ENCODE measurements around the genes CTTNBP2 and TAS2R16.

DNA sequence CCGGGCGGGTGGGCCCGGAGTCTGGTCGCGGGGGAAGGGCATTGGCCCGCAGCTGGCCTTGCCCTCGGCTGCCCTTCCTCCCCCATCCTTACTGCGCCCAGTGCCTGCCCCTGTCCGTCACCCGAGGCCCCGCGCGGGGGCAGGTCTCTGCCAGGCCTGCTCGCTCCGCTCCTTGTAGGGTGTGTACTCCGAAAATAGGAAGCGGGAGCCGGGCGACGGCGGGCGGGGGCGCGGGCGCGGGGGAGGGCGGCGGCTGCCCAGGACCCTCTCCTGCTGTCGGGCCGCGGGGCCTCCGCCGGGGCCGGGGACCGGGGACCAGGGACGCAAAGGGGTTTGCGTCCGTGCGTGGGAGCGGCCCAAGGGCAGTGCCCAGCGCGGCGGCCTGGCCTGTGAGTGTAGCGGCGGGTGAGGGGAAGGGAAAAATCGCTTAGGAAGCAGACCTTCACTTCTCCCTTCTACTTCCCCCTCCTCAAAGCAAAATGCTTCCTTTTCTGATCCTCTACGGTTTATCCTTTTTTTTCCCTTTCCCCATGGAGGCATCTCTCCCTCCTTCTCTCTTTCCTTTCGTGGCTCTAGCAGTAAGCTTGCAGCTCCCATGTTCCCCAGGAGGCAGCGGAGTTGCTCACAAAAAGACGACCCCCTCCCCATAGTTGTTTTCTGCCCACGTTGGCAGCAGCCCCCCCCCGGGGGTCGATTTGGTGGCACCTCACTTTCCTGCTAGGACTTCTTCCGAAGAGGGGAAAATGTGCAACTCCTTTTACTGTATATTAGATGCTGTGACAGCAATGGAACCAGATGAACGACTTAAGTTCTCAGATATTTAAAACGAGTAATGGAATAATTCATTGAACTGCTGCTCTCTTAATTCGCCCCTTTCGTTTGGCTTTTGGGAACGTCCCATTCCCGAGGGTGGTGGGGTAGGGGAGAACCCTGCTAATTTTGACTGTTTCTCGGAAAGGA lies 592 bp downstream of the CAPZA2 start:
- PRO-cap, result bidirectional peak, plus-strand start at position 197 of the sequence, minus-strand start at position 149 of the sequence; bidirectional peak, plus-strand start at position 326 of the sequence, minus-strand start at position 369 of the sequence
CAGE:
- cytosol, long polyA minus RNA, result no peak
- cytosol, long polyA plus RNA, result no peak
- long polyA plus RNA, result no peak
- nucleus, long polyA minus RNA, result start-site peak on the plus strand centred at position 678 of the sequence, 126 bp wide, 418 reads
- nucleus, long polyA plus RNA, result no peak

- PRO-cap, result no peak
CAGE:
- cytosol, long polyA minus RNA, result no peak
- cytosol, long polyA plus RNA, result no peak
- long polyA plus RNA, result no peak
- nucleus, long polyA minus RNA, result no peak
- nucleus, long polyA plus RNA, result no peak
Observed at GRCh38 chr7:116971913-116972319, 18.6 kb downstream of the ST7 start.

DNA sequence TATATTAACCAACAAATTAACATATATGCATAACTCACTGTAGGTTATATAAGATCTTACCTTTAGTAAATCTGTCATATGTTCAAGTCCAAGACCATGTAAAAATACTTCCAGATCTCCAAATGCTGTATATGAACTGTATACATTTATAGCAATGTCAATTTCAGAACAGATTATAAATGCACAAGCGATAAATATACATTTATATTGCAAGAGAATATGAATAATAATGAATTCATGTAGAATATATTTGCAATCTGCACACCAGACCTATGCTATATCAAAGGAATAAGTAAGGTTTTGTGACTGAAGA lies 45.3 kb downstream of the ASZ1 start:
- PRO-cap, result no peak
CAGE:
- cytosol, long polyA minus RNA, result no peak
- cytosol, long polyA plus RNA, result no peak
- long polyA plus RNA, result no peak
- nucleus, long polyA minus RNA, result no peak
- nucleus, long polyA plus RNA, result no peak

DNA sequence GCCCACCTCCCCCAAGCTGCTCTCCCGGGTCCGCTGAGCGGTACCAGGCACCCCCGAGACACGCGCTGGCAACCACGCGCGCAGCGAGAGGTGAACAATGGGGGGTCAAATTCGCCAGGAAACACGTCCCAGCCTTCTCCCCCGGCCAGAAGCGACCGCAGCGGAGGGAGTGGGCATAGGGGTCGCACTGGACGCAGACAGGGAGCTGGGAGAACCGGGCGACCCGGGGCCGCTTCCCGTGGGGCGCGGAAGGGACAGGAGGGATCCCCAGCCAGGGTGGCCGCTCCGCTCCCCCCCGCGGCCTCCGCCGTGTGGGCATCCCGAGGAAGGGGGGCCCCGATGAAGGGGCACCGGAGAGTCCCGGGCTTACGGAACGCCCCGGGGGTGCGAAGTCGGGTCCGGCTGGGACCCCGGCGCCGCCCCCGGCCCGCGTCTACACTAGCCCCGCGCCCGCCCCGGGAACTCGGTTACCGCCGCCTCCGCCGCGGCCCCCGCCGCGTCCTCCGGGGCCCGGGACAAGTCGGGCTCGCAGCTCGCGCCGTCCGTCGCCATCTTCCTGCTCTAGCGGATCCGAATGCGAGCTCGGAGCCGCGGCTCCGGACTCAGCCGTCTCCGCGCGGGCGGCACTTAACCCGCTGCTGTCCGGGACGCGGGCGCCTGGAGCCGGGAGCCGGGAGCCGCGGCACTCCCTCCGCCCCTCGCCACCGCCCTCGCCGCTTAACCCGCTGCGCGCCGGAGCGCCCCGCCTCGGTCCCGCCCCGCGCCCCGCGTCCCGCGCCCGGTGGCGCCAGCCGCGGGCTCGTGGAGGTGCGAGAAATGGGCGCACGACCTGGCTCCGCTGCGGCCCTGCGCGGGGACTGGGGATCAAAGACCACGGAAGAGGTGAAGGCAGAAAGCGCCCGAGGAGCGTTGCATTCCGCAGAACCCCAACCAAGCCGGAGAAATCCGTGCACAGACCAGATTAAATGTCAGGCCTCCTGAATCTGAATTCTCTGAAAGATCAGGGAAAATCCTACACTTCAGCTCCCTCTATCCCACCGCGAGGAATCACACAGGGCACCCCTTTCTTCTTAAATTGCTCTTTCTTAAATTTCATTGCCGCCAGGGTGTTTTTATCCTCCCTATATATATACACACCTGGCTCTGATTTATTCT lies at the start of gene CTTNBP2:
Gene CTTNBP2, minus strand, starts transcription at position 578 of the 1,155 bp plus-strand sequence.
- PRO-cap, result unidirectional peak, minus-strand start at position 576 of the sequence; unidirectional peak, minus-strand start at position 629 of the sequence
CAGE:
- cytosol, long polyA minus RNA, result no peak
- cytosol, long polyA plus RNA, result no peak
- long polyA plus RNA, result no peak
- nucleus, long polyA minus RNA, result no peak
- nucleus, long polyA plus RNA, result no peak

- PRO-cap, result no peak
CAGE:
- cytosol, long polyA minus RNA, result no peak
- cytosol, long polyA plus RNA, result no peak
- long polyA plus RNA, result no peak
- nucleus, long polyA minus RNA, result no peak
- nucleus, long polyA plus RNA, result no peak
Observed at GRCh38 chr7:117963900-117964144, 90.6 kb upstream of the CTTNBP2 start.

GRCh38 chr7:120807344-120807812 lies 50.6 kb downstream of the TSPAN12 start:
- PRO-cap, result no peak
CAGE:
- cytosol, long polyA minus RNA, result no peak
- cytosol, long polyA plus RNA, result no peak
- long polyA plus RNA, result no peak
- nucleus, long polyA minus RNA, result no peak
- nucleus, long polyA plus RNA, result no peak

- PRO-cap, result no peak
CAGE:
- cytosol, long polyA minus RNA, result no peak
- cytosol, long polyA plus RNA, result no peak
- long polyA plus RNA, result no peak
- nucleus, long polyA minus RNA, result no peak
- nucleus, long polyA plus RNA, result no peak
Observed at GRCh38 chr7:120988410-120988552, 230 bp upstream of the CPED1 start.

DNA sequence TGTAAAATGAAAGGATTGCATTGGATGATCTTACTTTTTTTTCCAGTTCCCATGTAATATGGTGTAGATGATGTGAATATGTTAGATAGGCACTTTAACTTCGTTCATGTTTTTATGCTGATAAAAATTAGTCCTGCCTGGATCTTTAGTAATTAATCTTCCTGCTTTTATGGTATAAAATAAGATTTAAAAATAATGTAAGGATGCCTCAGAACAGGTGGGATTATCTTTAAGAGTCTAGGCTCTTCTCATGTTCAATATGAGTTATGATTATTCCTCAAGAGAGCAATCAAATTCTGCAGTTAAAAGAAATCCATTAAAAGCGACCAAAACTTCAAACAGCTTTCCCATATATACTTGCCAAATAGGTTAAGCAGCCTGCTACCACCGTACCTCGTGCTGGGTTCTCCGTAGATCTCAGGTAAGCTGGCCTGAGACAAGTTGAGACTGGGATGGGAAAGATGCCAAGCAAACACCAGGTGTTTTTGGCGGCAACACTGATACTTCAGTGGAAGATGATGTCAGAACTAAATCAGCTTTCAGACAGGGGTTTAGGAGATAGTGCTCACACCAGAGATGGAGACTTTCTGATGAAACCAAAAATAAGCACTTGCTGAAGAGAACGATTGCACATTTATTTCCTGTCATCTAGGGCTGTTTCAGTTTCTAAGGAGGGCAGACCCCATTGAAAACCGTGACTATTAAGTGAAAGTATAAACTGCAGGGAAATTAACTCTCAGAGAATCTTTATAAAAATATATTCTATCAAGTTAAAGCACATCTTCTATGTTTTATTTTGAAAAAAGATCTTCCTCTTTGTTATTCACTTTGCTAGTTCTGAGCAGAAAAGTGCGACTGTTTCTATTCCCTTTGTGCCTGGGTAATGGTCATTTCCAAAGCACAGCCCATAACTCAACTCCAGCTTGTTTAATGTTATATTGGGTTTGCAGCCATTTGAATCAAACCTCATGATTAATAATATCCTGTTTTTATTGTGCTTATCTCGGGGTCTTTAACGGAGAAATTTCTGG lies 149.7 kb downstream of the CPED1 start:
- PRO-cap, result no peak
CAGE:
- cytosol, long polyA minus RNA, result no peak
- cytosol, long polyA plus RNA, result no peak
- long polyA plus RNA, result no peak
- nucleus, long polyA minus RNA, result no peak
- nucleus, long polyA plus RNA, result no peak

DNA sequence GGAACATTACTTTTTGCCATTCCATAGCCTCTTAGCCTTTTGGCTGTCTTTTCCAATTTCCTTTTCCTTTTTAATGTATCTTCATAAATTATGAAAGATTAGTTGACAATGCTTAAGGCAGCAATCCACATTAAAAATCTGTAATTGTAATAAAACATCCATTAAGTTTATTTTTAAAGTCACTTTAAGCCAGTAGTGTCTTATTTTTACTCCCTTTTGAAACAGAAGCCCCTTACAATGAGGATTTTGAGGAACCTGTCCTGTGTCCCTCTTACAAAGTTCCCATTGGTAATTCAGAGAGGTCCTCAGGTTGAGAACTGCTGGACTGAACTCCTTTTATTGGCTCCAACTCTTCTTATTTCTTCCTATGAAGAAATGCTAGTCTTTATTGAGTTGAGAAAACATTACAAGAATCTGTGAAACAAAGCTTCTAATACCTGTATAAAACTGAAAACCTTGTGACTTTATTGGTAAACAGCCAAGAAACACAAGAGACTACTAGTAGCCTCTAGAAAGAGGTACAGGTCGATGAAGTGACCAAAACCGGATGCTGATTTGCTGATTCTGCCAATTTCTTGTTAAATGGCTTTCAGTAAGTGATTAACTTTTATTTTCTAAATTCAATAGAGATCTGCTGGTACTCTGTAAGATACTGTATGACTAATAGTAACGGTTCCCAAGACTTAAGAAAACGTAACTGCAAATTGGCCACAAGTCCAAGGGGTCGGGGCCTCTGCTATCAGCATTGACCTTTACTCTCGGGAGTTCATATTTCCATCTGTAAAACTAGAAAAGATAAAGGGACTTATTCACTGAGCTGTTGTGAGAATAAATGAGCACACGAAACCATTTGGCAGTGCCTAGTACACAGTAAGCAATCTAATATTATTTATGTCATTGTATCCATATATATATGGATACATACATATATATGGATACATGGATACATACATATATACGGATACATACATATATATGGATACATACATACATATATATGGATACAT lies 1.6 kb downstream of the FAM3C start:
- PRO-cap, result no peak
CAGE:
- cytosol, long polyA minus RNA, result no peak
- cytosol, long polyA plus RNA, result no peak
- long polyA plus RNA, result no peak
- nucleus, long polyA minus RNA, result no peak
- nucleus, long polyA plus RNA, result no peak

- PRO-cap, result no peak
CAGE:
- cytosol, long polyA minus RNA, result no peak
- cytosol, long polyA plus RNA, result no peak
- long polyA plus RNA, result no peak
- nucleus, long polyA minus RNA, result no peak
- nucleus, long polyA plus RNA, result no peak
Observed at GRCh38 chr7:122325389-122325881, 20.9 kb upstream of the FEZF1 start.

DNA sequence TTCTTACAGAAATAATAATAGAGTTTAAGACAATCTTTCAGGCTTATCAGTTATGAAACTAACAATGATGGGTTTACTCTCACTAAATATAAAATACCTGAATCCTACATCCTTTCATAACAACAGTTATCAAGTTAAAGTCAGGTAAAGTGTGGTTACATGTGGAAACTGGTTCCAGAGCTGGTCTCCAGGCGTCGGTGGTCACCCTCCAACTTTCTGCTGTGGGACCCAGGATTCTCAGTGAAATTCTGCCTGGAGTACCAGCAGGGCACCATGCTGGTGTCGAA lies 26.9 kb downstream of the RNF133 start:
- PRO-cap, result no peak
CAGE:
- cytosol, long polyA minus RNA, result no peak
- cytosol, long polyA plus RNA, result no peak
- long polyA plus RNA, result no peak
- nucleus, long polyA minus RNA, result no peak
- nucleus, long polyA plus RNA, result no peak

DNA sequence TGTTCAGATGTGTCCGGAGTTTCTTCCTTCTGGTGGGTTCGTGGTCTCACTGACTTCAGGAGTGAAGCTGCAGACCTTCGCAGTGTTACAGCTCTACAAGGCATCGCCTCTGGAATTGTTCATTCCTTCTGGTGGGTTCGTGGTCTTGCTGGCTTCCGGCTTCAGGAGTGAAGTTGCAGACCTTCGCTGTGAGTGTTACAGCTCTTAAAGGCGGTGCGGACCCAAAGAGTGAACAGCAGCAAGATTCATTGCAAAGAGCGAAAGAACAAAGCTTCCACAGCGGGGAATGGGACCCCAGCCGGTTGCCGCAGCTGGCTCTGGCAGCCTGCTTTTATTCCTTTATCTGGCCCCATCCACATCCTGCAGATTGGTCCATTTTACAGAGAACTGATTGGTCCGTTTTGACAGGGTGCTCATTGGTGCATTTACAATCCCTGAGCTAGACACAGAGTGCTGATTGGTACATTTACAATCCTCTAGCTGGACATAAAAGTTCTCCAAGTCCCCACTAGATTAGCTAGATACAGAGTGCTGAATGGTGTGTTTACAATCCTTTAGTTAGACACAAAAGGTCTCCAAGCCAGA lies 25.9 kb downstream of the RNF133 start:
- PRO-cap, result no peak
CAGE:
- cytosol, long polyA minus RNA, result no peak
- cytosol, long polyA plus RNA, result no peak
- long polyA plus RNA, result no peak
- nucleus, long polyA minus RNA, result no peak
- nucleus, long polyA plus RNA, result no peak

- PRO-cap, result no peak
CAGE:
- cytosol, long polyA minus RNA, result no peak
- cytosol, long polyA plus RNA, result no peak
- long polyA plus RNA, result no peak
- nucleus, long polyA minus RNA, result no peak
- nucleus, long polyA plus RNA, result no peak
Observed at GRCh38 chr7:122913617-122914114, 27.4 kb upstream of the CADPS2 start.

DNA sequence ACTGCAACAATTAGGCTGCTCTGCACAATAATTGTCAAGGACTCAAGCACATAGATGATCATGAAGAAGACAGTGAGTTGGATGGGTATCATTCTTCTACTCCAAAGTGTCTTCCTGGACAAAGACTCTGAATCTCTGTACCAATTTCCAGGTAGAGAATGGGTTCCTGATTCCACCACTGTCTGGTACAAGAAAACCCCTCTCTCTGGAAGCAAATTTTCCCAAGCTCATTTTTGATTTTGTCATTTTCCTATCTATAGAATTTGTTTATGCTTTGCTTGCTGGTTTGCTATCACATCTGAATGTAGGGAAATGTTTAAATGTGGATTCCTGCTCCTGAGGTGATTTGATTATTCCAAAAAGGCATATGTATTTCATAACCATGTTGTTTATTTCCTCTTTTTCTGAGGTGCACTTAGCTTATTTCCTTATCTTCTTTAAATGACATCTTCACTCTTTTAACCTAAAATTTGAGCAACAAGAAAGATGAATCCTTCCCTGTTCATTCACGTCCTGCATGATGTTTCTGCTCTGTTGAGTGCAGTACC lies at the start of gene TAS2R16:
Gene TAS2R16, minus strand, starts transcription at position 158 of the 548 bp plus-strand sequence.
- PRO-cap, result no peak
CAGE:
- cytosol, long polyA minus RNA, result no peak
- cytosol, long polyA plus RNA, result no peak
- long polyA plus RNA, result no peak
- nucleus, long polyA minus RNA, result no peak
- nucleus, long polyA plus RNA, result no peak

DNA sequence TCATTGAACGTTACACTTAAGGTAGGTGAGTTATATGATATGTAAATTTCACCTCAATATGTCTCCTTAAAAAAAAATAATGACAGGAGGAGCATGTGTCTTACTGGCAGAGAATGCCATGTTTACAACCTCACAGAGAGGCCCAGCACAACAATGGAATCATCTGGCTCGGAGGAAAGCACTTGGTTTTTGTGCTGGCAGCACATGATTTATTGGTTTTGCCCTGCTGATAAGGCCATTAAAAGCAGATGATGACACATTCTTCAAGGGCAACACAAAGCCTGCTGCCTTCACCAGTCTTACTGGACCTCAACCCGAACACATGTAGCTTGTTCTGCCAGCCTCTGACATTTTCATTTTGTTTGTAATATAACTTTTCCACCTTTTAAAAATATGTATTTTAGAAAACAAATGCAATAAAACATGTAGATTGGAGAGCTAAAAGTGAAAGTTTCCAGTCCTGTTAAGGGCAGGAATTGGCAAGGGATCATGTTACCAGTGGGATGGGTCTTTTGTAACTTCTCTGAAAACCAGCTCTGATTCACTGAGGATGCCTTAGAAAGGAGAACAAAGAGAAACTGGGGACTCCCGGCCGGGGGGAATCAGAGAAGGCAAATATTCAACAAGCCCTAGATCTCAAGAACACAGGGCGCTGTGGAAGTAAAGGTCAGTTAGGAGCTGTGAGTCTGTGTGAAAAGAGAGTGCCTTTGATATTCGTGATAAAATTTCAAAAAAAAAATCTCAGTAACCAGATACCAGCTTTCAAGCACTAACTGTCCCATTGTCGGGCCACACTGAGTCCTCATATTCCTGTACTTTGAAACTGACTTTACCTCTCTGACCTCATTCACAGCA lies 11.7 kb upstream of the LMOD2 start:
- PRO-cap, result bidirectional peak, plus-strand start at position 293 of the sequence, minus-strand start at position 155 of the sequence; bidirectional peak, plus-strand start at position 585 of the sequence, minus-strand start at position 514 of the sequence
CAGE:
- cytosol, long polyA minus RNA, result no peak
- cytosol, long polyA plus RNA, result no peak
- long polyA plus RNA, result no peak
- nucleus, long polyA minus RNA, result no peak
- nucleus, long polyA plus RNA, result no peak

GRCh38 chr7:123711687-123712586 lies 36.9 kb downstream of the WASL start:
- PRO-cap, result no peak
CAGE:
- cytosol, long polyA minus RNA, result no peak
- cytosol, long polyA plus RNA, result no peak
- long polyA plus RNA, result no peak
- nucleus, long polyA minus RNA, result no peak
- nucleus, long polyA plus RNA, result no peak

GRCh38 chr7:123748047-123748284 lies 837 bp downstream of the WASL start:
- PRO-cap, result no peak
CAGE:
- cytosol, long polyA minus RNA, result no peak
- cytosol, long polyA plus RNA, result no peak
- long polyA plus RNA, result no peak
- nucleus, long polyA minus RNA, result start-site peak on the minus strand at chr7:123748217-123748223, 36 reads
- nucleus, long polyA plus RNA, result no peak

DNA sequence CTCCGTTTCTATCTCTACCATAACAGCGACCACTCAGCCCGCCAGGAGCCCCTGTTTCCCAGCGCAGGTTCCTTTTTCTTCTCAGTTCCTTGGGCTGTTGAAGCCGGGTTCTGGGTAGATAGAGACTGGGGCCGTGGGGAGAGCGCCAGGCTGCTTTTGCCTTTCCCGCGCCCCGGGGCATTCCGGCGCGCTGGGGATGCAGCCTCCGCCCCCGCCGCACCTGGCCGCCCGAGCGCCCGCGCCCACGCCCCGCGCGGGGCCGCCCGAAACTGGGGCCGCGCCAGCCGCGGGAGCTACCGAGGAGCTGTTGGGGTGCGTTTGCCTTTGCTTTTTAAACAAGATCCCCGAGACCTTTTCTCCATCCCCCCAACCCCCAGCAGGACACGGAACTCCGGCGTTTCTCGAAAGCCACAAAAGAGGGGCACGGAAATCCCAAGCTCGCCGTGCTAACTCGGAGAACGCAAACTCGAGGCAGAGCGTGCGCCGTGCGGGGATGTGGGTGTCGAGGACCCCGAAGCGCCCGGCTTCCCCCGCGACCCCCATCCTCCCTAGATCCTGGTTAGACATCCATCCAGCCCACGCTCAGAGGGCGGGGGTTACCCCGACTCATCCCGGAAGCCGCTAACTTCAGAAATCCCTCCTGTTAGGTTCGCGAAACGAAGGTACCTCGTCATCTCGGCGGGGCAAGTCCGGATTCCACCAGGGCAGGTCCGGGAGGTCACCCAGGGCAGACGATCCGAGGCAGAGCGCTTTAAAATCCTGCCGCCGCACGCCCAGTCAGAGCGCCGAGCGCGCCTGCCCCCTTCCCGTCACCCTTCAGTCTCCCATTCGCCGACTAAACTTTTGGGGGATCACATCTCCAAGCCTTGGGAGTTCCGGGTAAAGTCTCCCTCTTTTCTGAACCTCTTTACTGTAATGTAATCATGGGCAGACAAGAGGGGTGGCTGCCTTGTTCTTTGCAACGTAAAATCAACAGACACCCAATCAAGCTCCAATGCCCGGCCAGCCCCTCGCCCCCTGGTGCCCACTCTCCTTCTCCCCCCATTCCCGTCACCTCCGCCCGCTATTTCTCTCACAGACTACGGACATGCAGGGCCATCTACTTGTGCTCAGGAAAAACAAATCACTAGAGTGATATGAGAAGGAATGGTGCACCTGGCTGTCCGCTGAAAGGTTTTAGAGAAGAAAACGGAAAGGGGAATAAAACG lies 874 bp downstream of the GRM8 start:
- PRO-cap, result no peak
CAGE:
- cytosol, long polyA minus RNA, result no peak
- cytosol, long polyA plus RNA, result no peak
- long polyA plus RNA, result no peak
- nucleus, long polyA minus RNA, result no peak
- nucleus, long polyA plus RNA, result no peak

DNA sequence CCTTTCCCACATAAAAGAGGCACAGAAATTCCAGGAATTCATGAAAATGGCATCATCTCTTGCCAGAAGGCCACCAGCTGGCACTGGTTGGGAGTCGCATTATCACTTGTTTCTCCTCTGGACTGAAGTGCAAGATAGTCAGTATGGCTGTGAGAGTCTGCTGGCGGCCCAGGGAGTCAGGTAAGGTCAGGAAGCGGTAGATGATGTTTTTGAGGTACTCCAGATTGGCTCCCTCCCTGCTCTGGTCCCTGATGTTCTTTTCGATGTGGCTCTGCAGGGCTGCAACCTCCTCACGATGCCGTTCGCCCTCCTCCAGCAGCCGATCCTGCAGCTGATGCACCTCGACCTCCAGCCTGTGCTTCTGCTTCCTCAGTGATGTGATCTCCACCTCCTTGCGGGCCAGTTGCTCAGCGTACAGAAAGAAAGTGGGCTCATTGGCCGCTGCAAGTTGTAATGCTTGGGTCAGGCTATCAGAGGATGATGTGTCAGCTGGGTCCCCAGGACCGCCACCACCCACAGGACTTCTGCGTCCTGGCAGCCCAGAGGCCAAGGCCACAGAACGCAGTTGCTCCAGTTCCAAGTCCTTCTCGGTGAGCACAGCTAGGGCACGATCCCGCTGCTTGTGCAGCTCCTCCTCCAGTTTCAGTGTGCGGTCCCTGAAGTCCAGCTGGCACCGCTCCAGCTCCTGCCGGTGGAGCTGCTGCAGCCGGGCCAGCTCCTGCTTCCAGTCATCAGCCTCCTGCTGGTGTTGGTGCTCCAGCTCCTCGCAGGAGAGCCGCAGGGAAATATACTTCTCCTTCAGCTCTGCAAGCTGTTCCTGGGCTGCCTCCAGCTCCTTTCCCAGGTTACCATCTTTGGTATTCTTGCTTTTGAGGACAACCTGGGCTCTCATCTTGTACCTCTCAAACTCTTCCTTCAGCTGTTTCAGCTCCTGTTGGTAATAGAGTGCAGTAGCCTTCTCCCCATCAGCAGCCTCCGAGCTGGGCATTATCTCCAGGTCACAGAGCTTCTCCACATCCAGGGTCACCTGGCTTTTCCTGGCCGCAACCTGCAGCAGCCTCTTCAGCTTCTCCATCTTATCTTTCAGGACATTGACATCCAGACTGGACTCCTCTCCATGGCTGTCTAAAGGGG lies 3.1 kb downstream of the GCC1 start:
- PRO-cap, result no peak
CAGE:
- cytosol, long polyA minus RNA, result no peak
- cytosol, long polyA plus RNA, result no peak
- long polyA plus RNA, result no peak
- nucleus, long polyA minus RNA, result no peak
- nucleus, long polyA plus RNA, result no peak

- PRO-cap, result no peak
CAGE:
- cytosol, long polyA minus RNA, result no peak
- cytosol, long polyA plus RNA, result no peak
- long polyA plus RNA, result no peak
- nucleus, long polyA minus RNA, result no peak
- nucleus, long polyA plus RNA, result no peak
Observed at GRCh38 chr7:127995052-127995806, 36.0 kb downstream of the LRRC4 start.